Myometrial cell (primary cell): Measurements from ENCODE around the gene FRG2.

- RAMPAGE, long total RNA = no peak
Measured at GRCh38 chr4:186628024-186628479, 72.7 kb upstream of the MTNR1A start.

- RAMPAGE, long total RNA = no peak
Measured at GRCh38 chr4:186724513-186725078, 940 bp upstream of the FAT1 start.

- RAMPAGE, long total RNA = no peak
Measured at GRCh38 chr4:186845076-186845920, 121.6 kb upstream of the FAT1 start.

GRCh38 chr4:186903981-186904709 lies 180.5 kb upstream of the FAT1 start:
- RAMPAGE, long total RNA = no peak

GRCh38 chr4:187307265-187307482 lies 583.5 kb upstream of the FAT1 start:
- RAMPAGE, long total RNA = no peak

GRCh38 chr4:187505125-187505975 lies 490.2 kb upstream of the ZFP42 start:
- RAMPAGE, long total RNA = no peak

- RAMPAGE, long total RNA = no peak
Measured at GRCh38 chr4:188127332-188127860, 11.8 kb upstream of the TRIML1 start.

- RAMPAGE, long total RNA = no peak
Measured at GRCh38 chr4:188959561-188959856, 820.3 kb downstream of the TRIML1 start.

DNA sequence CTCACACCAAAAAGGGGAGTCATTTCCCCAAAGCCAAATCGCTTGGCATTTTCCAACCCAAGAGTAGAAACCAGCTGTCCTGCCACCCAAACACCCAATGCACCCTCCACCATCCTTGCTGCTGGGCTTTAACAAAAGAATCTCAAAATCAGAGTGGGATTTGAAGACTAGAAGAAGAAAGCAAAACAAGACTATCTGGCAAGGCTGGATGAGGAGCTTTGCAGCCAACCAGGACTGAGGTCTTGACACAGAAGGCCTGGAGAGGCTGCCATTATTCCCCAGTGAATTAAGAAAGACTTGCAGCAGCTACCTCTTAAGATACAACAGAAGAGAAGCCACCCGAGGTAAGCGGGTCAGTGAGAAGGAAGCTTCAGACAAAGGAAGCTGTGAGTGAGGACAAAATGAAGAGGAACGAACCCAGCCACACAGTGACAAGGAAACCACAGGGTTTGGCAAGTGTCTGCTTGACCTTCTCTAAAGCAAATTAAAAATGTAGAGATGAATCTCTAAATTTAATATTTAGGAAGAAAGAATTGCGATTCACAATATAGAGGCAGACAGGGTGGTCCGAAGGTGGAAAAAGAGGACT lies 281.9 kb upstream of the FRG1 start:
- RAMPAGE, long total RNA = no peak

- RAMPAGE, long total RNA = no peak
Measured at GRCh38 chr4:189734626-189735255, 205.9 kb upstream of the FRG1 start.

GRCh38 chr4:189829744-189830089 lies 111.0 kb upstream of the FRG1 start:
- RAMPAGE, long total RNA = no peak

GRCh38 chr4:190026959-190027319 lies at the start of gene FRG2:
Gene FRG2 (minus strand): TSS chr4:190027256.
- RAMPAGE, long total RNA = no peak